Stomach (tissue), 7 donors: ENCODE results near the genes SLC35E3 and RAB3IP.

GRCh38 chr12:64681552-64682224 is 71.4 kb downstream of the RASSF3 start:
- PRO-cap: no peak
- RAMPAGE, long total RNA, 5 experiments: no peak in any of the 5 experiments
- RRBS: no CpG with 5 or more reads among the region's 5 CpGs

GRCh38 chr12:64781819-64782186 is 22.6 kb upstream of the GNS start:
- PRO-cap: no peak
- RAMPAGE, long total RNA, 5 experiments: no peak in any of the 5 experiments
- RRBS: no CpG with 5 or more reads among the region's 6 CpGs

GRCh38 chr12:64824803-64825786 is 648 bp downstream of the TBC1D30 start:
- PRO-cap: no peak
- RAMPAGE, long total RNA, 5 experiments: start-site peak on the plus strand in 1 of 5 experiments, at chr12:64825072-64825323 at its widest, 5 reads per replicate
- RRBS: 10% methylated on average over 22 of the region's 70 CpGs

DNA sequence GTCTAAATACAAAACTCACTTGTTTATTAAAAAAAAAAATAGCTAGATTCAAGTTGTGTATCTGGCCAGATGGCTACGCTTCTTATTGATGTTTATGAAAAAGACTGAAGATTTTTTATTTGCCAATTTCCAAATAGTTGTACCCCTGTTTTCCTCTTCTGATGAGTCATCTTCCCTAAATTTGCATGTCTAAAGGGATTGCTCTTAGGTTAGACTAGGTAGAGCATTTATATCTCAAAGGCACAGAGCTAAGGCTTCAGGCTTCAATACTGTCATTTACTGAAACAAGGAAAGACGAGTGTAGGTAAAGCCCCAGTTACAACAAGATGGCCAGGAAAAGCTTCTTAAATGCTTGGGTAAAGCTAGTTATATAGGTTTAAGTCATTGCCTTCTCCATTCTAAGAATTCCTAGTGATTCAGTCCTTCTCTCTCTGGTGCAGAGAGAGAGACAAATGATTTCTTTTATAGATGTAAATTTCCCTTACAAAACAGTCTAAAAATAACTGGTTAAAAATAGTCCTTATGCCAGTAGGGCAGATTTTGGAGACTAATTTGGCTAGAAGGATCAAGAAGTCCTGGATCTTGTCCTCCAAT is 26.1 kb downstream of the LEMD3 start:
- PRO-cap: no peak
- RAMPAGE, long total RNA, 5 experiments: no peak in any of the 5 experiments
- RRBS: no CpG with 5 or more reads among the region's 2 CpGs

- PRO-cap: no peak
- RAMPAGE, long total RNA, 5 experiments: no peak in any of the 5 experiments
- RRBS: no CpG with 5 or more reads among the region's 1 CpG
Measured at GRCh38 chr12:65644254-65644459, 180.1 kb upstream of the HMGA2 start.

- PRO-cap: no peak
- RAMPAGE, long total RNA, 5 experiments: no peak in any of the 5 experiments
- RRBS: no CpG with 5 or more reads among the region's 11 CpGs
Measured at GRCh38 chr12:67018991-67019478, 250.1 kb upstream of the CAND1 start.

DNA sequence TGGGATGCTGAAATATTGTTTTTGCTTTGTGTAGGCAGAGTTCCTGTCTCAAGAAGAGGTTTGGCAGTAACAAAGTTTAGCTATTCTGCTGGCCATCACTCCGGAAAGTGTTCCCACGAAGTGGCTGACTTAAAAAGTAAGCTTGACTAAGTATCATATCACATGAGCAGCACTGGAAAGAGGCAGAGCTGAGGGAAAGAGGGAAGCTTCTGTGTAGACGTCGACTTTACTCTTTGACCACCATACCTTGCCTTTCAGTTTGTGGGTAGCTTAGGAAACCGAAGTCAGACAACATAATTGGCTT is 85.3 kb downstream of the CAND1 start:
- PRO-cap: no peak
- RAMPAGE, long total RNA, 5 experiments: no peak in any of the 5 experiments
- RRBS: no CpG with 5 or more reads among the region's 5 CpGs

GRCh38 chr12:67899926-67900620 is 251.5 kb downstream of the DYRK2 start:
- PRO-cap: no peak
- RAMPAGE, long total RNA, 5 experiments: no peak in any of the 5 experiments
- RRBS: no CpG with 5 or more reads among the region's 26 CpGs

DNA sequence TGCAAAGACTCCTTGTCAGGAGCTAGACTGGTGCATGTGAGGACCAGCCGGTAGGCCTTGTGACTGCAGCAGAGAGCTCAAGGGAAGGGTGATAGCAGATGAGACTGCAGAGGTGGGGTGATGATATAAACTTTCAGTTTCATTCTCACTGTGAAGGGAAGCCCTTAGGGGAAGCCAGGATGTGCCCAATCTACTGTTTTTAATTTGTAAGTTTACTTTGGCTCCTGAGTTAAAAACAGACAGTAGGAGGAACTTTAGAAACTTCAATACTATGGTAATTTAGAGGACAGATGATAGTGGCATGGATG is 12.4 kb downstream of the IL22 start:
- PRO-cap: no peak
- RAMPAGE, long total RNA, 5 experiments: no peak in any of the 5 experiments
- RRBS: no CpG with 5 or more reads among the region's 1 CpG

GRCh38 chr12:68245482-68246225 is 7.8 kb downstream of the IL22 start:
- PRO-cap: no peak
- RAMPAGE, long total RNA, 5 experiments: no peak in any of the 5 experiments
- RRBS: no CpG with 5 or more reads among the region's 5 CpGs

- PRO-cap: no peak
- RAMPAGE, long total RNA, 5 experiments: no peak in any of the 5 experiments
- RRBS: no CpG with 5 or more reads among the region's 4 CpGs
Measured at GRCh38 chr12:68440120-68440446, 107.9 kb upstream of the MDM1 start.

DNA sequence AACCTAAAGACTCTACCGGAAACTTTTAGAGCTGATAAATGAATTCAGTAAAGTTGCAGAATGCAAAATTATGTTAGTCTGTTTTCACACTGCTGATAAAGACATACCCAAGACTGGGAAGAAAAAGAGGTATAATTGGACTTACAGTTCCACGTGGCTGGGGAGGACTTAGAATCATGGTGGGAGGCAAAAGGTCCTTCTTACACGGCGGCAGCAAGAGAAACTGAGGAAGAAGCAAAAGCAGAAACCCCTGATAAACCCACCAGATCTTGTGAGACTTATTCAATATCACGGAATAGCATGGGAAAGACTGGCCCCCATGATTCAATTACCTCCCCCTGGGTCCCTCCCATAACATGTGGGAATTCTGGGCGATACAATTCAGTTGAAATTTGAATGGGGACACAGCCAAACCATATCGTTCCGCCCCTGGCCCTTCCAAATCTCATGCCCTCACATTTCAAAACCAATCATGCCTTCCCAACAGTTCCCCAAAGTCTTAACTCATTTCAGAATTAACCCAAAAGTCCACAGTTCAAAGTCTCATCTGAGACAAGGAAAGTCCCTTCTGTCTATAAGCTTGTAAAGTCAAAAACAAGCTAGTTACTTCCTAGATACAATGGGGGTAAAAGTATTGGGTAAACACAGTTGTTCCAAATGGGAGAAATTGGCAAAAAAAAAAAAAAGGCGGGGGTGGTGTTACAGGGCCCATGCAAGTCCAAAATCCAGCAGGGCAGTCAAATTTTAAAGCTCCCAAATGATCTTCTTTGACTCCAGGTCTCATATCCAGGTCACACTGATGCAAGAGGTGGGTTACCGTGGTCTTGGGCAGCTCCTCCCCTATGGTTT is 110.0 kb upstream of the MDM1 start:
- PRO-cap: no peak
- RAMPAGE, long total RNA, 5 experiments: no peak in any of the 5 experiments
- RRBS: no CpG with 5 or more reads among the region's 10 CpGs

GRCh38 chr12:68532612-68533013 is 78.1 kb upstream of the RAP1B start:
- PRO-cap: no peak
- RAMPAGE, long total RNA, 5 experiments: no peak in any of the 5 experiments
- RRBS: no CpG with 5 or more reads among the region's 1 CpG

GRCh38 chr12:68675475-68675963 is 11.3 kb upstream of the NUP107 start:
- PRO-cap: unidirectional peak, minus-strand start at chr12:68675562
- RAMPAGE, long total RNA, 5 experiments: no peak in any of the 5 experiments
- RRBS: no CpG with 5 or more reads among the region's 4 CpGs

DNA sequence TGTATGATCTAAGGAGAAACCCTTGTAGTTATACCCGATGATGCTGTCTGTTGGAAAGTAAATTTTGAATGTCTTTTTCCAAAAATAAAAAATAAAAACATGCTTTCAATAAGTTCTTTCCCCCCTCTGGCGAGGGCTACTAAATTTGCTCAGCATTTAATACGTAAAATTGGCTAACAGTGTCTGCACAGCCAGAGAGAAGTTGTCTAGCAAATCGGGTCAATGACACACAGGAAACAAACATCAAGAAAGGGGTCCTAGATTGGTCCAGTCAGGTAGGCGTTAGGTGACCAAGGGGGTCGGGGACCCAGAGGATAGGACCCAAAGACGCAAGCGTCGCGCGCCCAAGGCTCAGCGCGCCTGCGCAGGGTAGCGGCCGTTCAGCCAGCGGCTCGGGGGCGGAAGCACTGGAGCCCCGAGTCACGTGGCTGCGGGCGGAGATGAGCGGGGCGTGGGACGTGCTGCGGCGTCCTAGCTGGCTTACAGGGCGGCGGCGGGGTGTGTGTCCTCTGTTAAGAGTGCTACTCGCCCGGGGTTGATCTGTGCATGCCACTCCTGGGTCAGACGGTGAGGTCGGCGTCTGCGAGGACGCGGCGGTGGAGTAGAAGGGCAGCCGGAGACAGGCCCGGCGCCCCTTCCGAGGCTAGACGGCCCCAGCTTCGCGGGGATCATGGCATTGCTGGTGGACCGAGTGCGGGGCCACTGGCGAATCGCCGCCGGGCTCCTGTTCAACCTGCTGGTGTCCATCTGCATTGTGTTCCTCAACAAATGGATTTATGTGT is at the start of gene SLC35E3:
Gene SLC35E3, plus strand, starts transcription at position 469 of the 782 bp plus-strand sequence.
- PRO-cap: bidirectional peak, plus-strand start at position 437 of the sequence, minus-strand start at position 362 of the sequence
- RAMPAGE, long total RNA, 5 experiments: start-site peak on the plus strand in 3 of 5 experiments, centred at positions 433 to 446 of the sequence, 12 to 34 reads per replicate
- RRBS: 2% methylated on average over 17 of the region's 53 CpGs

DNA sequence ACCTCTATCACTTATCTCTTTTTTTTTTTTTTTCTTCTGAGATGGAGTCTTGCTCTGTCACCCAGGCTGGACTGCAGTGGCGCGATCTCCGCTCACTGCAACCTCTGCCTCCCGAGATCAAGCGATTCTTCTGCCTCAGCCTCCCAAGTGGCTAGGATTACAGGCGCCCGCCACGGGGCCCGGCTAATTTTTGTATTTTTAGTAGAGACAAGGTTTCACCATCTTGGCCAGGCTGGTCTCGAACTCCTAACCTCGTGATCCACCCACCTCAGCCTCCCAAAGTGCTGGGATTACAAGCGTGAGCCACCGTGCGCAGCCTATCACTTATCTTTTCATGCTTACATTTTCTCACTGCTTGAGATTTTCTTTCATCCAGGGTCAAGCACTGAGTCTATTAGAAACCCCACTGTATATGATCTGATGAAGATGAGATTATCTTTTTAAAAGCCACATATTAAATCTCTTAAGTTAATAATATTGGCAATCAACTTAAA is 1.5 kb upstream of the MDM2 start:
- PRO-cap: no peak
- RAMPAGE, long total RNA, 5 experiments: no peak in any of the 5 experiments
- RRBS: no CpG with 5 or more reads among the region's 14 CpGs

GRCh38 chr12:69052982-69053632 is 120.1 kb upstream of the CPM start:
- PRO-cap: no peak
- RAMPAGE, long total RNA, 5 experiments: no peak in any of the 5 experiments
- RRBS: no CpG with 5 or more reads among the region's 7 CpGs

- PRO-cap: no peak
- RAMPAGE, long total RNA, 5 experiments: start-site peak on the plus strand in 2 of 5 experiments, at chr12:69263066-69263317 at its widest, 6 to 10 reads per replicate
Measured at GRCh38 chr12:69262973-69263499, 23.7 kb downstream of the CPSF6 start.

DNA sequence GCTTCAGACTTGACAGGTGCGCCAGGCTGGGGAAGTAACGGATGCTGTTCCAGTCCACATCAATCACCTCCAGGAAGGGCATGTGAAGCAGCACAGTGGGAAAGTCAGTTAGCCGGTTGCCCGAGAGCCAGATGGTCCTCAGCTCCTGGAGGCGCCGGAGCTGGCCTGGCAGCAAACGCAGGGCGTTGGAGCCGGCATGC is 614 bp downstream of the LRRC10 start:
- PRO-cap: no peak
- RAMPAGE, long total RNA, 5 experiments: no peak in any of the 5 experiments
- RRBS: 90% methylated on average over 7 of the region's 9 CpGs

GRCh38 chr12:69738827-69739655 is at the start of gene RAB3IP:
Gene RAB3IP, plus strand, starts transcription at chr12:69738860.
- PRO-cap: bidirectional peak, plus-strand start at chr12:69738881, minus-strand start at chr12:69738654; bidirectional peak, plus-strand start at chr12:69739109, minus-strand start at chr12:69739105
- RAMPAGE, long total RNA, 5 experiments: start-site peak on the plus strand in 5 of 5 experiments, at chr12:69738849-69739382 at its widest, 25 to 532 reads per replicate
- RRBS: 2% methylated on average over 78 of the region's 112 CpGs